ENCODE measurements around a stretch of chr22.

- PRO-cap, result no peak
Observed at GRCh38 chr22:44360615-44361428, 48.1 kb upstream of the SHISAL1 start.

DNA sequence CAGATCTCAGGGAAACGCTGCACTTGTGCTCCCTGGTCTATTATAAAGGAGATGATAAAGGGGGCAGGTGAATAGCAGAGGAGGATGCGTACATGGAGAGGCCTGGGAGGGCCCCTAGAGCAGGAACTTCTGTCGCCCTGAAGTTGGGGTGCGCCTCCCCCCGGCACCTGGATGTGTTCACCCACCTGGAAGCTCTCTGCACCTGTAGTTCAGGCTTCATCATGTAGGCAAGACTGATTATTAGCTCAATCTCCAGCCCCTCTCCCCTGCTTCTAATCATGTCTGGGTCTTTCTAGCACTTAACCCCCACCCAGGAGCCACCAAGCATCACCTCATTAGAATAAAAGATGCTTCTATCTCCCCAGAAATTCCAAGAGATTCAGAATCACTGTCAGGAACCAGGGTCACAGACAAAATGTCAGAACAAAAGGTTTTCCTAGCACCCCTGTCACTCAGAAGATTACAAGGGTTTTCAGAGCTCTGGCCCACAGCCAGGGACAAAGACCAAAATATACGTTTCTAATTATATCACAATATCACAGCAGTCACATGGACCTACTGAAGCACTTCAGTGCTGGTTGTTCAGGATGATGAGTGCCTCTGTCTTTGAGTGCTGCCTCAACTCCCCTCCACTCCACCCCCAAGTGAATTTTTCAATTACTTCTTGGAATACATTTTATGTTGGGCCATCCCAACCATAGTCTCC, 21.7 kb upstream of the RTL6 start:
- PRO-cap, result no peak

- PRO-cap, result no peak
Observed at GRCh38 chr22:44665092-44665513, 36.9 kb upstream of the PRR5 start.

DNA sequence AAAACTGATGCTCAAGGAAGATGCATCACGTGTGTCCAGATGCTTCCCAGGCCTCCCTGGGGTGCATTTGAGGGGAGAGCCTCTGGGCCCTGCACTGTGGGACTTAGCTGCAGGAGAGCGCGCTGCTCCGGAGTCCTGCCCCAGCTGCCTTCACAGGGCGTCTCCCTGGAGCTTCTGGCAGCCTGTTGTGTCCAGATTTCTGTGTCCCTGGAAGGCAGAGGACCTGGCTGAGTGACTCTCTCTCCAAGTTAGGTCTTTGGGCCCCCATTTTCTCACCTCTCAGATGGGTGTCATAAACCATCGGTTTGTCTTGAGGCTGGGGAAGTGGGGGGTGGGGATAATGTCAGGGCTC, 3.1 kb downstream of the ARHGAP8 start:
- PRO-cap, result no peak

DNA sequence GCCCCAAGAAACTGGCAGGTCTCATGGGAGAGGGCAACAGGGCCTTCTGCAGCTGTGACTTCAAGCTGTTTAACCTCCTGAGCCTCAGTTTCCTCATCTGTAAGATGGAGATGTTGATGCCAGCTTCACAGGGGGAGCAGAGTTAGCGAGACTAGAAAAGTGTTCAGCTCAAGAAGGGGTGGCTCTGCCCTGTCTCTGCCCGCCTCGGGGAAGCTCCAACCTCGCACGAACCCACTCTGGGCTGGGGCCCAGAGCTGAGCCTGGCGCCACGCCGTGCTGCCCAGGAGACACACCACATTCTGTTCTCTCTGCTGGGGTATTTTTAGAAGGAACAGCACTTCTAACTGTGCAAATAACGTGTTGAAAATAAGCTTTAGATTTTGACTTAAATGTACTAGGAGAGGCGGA, 74.1 kb downstream of the PHF21B start:
- PRO-cap, result no peak

DNA sequence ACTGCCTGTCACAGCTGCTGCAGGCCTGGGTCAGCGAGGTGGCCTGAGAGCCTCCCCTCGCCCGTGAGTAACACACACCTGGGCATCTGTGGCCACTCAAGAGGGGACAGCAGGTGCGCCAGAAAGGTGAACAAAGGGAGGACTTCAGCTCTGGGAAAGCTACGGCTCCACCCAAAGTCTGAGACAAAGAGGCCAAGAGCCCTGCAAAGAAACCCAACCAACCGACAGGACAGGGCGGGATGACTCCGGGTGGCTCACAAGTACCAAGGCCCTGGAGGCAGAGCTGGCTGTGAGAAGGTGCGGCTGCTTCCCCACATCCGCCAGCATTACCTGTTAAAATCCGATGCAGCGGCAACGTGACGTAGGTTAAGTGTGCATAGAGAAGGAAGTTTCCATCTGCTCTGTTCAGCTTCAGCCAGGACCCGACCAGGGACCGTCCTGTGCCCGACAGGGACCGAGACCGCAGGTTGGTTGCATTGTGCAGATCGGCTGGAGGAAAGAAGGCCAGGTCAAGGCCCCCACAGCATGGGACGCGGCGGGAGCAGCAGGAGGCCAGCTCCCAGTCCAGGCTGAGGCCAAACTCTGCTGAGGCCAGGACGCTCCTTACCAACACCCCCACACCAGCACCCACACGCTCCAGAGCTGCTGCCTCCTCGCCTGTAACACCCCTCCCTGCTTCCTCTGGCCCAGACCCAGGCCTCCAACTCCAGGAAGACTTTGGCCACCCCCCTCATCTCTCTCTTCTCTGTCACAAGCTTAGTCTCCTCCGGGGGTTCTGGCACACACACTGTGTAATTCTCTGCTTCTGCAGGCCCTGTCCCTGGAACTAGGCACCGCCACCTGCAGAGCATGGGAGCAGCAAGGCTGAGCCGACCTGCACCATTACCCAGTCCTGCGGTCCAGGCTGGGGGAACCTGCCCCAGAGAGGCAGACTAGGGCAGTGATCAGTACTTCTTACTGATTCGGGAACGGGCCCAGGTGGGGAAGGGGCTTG, 34.0 kb downstream of the NUP50 start:
- PRO-cap, result no peak

GRCh38 chr22:45201940-45203157, 38.3 kb downstream of the KIAA0930 start:
- PRO-cap, result no peak

DNA sequence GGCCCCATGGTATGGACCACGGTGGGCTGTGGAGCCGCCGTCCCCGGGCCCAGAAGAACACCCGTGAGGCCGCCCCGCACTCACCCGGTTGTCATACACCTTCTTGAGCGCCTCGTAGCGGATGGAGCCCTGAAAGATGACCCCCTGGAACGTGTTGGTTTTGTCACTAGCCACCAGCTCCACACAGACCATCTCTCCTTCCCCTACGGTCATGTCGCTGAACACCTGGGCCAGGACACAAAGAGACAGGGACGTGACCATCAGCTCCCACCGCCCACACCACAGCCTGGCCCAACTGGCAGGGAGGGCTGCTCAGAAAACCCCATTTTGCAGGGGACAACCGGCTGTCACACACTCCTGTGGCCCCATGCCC, 36.9 kb downstream of the KIAA0930 start:
- PRO-cap, result no peak

- PRO-cap, result no peak
Observed at GRCh38 chr22:45212856-45213420, 27.8 kb downstream of the KIAA0930 start.

GRCh38 chr22:45469492-45470274, 33.0 kb upstream of the FBLN1 start:
- PRO-cap, result no peak

DNA sequence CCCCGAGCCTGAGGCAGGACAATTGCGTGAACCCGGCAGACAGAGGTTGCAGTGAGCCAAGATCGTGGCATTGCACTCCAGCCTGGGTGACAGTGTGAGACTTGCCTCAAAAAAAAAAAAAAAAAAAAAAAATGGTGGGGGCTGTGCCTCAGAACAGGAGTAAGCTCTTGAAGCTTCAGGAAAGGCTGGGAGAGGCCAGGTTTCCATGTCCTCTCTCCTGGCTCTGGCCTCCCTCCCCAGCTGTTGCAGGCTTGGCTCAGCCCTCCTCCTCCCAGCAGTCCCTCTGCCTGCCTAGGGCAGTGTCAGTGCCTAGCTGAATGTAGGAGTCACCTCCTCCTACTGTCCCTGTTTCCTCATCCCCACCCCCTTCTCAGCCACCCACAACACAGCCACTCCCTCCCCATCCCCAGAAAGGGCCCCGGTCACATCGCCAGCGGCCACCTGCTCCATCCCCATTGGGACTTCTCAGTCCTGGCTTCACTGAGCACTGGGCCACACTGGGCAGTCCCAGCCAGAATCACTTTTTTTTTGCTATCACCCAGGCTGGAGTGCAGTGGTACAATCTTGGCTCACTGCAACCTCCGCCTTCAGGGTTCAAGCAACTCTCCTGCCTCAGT, 3.0 kb upstream of the FBLN1 start:
- PRO-cap, result no peak

GRCh38 chr22:45574111-45574640, 71.5 kb downstream of the FBLN1 start:
- PRO-cap, result no peak

- PRO-cap, result no peak
Observed at GRCh38 chr22:45604270-45604892, 67.3 kb upstream of the ATXN10 start.

- PRO-cap, result no peak
Observed at GRCh38 chr22:45785297-45786117, 113.9 kb downstream of the ATXN10 start.

DNA sequence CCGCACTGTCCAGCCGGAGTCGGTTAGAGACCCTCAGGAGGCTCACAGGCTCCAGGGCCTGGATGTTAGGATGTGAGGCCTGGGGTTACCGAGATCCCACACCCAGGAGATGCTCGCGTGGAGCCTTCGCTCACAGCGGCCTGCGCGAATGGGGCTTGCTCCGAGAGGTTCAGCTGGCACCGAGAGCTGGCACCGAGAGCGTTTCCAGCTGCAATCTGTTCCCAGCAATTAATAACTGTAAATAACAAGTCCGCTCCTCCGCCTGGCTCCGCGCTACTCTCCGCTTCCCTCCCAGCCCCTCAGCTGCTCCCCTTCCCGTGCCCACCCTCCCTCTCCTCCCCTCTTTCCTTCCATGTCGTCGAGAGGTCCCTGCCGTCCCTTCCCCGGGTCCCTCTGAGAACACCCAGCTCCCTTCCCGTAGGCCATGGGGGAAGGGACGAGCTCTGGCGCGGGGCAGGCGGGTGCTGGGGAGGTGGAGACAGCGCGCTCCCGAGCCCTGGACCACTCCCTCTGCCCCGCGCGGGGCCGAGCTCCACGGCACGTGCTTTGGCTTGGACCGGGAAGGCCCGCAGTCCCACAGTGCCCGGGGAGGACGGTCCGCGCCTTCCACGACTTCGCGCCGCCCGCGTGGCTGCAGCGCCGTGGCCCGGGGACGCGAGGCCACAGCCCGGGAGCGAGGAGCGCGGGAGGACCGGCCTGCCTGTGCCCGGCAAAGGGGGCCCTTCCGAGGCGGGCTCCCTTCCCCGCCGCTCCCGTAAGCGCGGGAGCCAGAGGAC, 110.7 kb downstream of the WNT7B start:
- PRO-cap, result no peak

DNA sequence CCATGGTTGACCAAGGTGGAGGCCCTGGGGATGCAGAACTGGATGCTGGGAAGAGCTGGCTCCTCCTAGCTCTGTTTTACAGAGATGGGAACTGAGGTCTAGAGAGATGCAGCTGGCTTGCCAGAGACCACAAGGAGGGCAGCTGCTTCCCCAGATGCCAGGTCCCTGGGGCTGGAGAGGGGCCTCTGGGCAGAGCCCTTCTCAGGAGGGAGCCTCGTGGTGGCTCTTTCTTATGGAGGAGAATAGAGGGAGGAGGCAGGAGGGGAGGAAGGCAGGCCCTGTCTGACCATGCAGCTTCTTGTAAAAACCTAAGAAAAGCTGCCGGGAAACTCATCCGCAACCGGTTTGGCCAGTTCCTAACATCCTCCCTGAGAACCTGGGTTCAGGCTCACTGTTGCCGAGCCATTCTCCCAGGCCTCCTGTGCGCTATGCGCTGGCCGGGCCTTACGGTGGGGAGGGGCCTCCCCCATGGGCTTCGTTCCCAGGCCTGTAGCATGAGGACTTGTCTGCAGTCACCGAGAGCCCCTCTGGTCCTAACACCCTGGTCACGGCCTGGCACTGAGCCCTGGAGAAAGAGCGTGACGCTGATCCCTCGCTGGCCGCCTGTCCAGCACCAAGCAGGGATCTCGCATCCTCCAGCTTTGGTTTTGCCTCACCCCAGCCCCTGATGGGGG, 80.5 kb downstream of the WNT7B start:
- PRO-cap, result no peak

GRCh38 chr22:45976272-45976657, 697 bp downstream of the WNT7B start:
- PRO-cap, result no peak

DNA sequence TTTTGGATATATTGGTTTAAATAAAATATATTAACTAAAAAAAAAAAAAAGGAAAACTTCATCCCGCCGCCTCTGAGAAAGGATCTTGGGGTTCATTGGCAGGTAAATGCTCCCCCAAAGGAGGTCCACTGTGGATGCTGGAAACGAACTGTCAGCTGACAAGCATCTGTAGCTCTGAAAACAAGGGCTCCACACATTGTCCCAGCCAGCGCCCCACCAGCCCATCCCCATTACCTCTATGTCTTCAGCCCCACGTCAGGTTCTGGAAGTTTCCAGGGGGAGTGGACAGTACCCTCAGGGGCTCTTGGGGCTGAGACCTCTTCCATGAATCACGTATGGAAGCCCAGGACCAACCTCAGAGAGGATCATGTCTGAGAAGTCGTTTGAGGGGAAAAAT, 66.4 kb upstream of the WNT7B start:
- PRO-cap, result no peak

GRCh38 chr22:46057730-46058561, 81.0 kb upstream of the WNT7B start:
- PRO-cap, result bidirectional peak, plus-strand start at chr22:46058351, minus-strand start at chr22:46058201

GRCh38 chr22:46064267-46064972, 85.9 kb upstream of the PPARA start:
- PRO-cap, result no peak